K562 (cell line): Measurements from ENCODE around the genes NAA38 and TMEM107.

- RAMPAGE, long total RNA, result no peak
- RRBS, result no CpG with 5 or more reads among the region's 5 CpGs
PRO-cap:
- standard, result no peak
- CoPRO, capped RNA only, 2 experiments, result no peak in any of the 2 experiments
- CoPRO, capped and uncapped RNA, 2 experiments, result no peak in any of the 2 experiments
- CoPRO, uncapped RNA only, 2 experiments, result peak in 1 of 2 experiments; most common minus-strand start chr17:7606707 (in 1)
CAGE:
- cytosol, long polyA plus RNA, result no peak
- long polyA plus RNA, result no peak
- nucleolus, long total RNA, result no peak
- nucleus, long polyA plus RNA, result no peak
Observed at GRCh38 chr17:7605875-7606824, 8.5 kb downstream of the FXR2 start.

DNA sequence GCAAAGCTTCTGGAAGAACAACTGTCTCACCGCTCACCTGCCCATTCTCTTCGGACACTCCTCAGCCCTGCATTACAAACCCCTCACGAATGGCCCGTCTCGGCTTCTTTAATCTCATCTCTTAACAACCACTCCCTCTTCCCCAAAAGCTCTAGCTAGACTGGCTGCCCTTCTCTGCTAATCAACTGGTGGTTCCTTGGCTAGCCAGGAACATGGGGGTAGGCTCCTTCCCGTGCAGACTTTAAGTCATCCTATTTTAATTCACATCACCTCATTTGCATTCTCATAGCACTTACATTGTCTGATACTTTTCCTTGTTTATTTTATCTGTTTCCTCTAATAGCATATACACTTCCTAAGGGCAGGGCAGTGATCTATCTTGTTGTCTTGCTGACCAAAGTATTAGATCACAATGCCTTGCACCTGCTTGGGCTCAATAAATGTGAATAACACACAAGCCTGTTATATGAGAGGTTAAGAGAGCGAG lies 9.9 kb downstream of the TP53 start:
- RAMPAGE, long total RNA, result no peak
- RRBS, result no CpG with 5 or more reads among the region's 7 CpGs
PRO-cap:
- standard, result no peak
- CoPRO, capped RNA only, 2 experiments, result no peak in any of the 2 experiments
- CoPRO, capped and uncapped RNA, 2 experiments, result no peak in any of the 2 experiments
- CoPRO, uncapped RNA only, 2 experiments, result no peak in any of the 2 experiments
CAGE:
- cytosol, long polyA plus RNA, result no peak
- long polyA plus RNA, result no peak
- nucleolus, long total RNA, result no peak
- nucleus, long polyA plus RNA, result no peak

DNA sequence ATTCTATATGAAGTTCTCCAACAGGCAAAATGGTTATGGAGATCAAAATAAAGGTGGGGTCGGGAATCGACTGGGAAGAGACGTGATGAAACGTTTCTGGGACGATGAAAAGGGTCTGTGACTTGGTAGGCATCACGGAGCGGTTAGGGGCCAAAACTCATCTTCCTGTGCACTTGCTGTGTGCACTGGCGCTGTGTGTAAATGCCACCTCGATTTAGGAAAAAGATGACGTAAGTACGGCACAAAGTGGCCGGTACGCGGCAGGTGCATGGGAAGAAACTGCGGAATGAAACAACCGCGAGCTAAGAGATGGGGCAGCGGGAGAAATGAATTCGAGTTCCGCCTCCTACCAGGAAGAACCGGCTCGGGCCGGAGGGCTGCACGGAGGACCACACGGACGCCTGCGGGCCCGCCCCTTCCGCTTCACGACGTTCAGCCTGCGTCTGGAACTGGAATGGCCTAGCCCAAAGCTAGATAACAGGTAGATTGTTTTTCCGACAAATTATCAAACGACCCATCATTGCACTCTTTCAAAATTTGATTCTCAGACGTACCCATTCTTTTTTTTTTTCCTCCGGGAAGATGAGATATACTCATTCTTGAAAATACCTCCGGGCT lies 1.4 kb downstream of the TP53 start:
- RAMPAGE, long total RNA, result no peak
- RRBS, result 67% methylated on average over 1 of the region's 37 CpGs
PRO-cap:
- standard, result bidirectional peak, plus-strand start outside the sequence, minus-strand start at position 403 of the sequence
- CoPRO, capped RNA only, 2 experiments, result peak in 1 of 2 experiments; most common plus-strand start position 421 of the sequence (in 1); most common minus-strand start position 281 of the sequence (in 1)
- CoPRO, capped and uncapped RNA, 2 experiments, result peak in 1 of 2 experiments; most common plus-strand start position 428 of the sequence (in 1); most common minus-strand start position 333 of the sequence (in 1)
- CoPRO, uncapped RNA only, 2 experiments, result no peak in any of the 2 experiments
CAGE:
- cytosol, long polyA plus RNA, result no peak
- long polyA plus RNA, result no peak
- nucleolus, long total RNA, result no peak
- nucleus, long polyA plus RNA, result no peak

DNA sequence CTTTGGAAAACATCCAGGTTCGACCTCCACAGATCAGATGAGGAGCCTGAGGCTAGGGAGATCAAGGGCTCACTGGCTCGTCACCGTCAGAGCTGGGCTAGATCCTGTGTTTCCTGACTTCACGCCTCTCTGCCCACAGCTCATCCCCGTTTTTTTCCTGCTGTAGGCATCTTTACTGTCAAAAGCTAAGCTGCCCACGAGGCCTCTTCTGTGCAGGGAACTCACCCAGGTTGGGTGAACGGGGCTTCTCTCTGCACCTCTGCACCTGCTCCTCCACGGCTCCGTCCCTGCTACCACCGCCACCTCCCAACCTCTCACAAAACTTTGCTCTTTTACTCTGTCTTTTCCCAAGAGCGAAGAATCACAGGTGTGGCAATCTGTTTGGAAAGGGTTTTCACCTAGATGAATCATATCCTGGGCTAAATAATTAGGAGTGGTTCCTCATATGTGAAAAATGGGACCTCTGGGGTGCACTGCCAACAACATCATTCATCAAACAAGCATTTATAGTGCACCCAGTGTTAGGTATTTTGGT lies 24.8 kb upstream of the KDM6B start:
- RAMPAGE, long total RNA, result no peak
- RRBS, result no CpG with 5 or more reads among the region's 11 CpGs
PRO-cap:
- standard, result no peak
- CoPRO, capped RNA only, 2 experiments, result no peak in any of the 2 experiments
- CoPRO, capped and uncapped RNA, 2 experiments, result no peak in any of the 2 experiments
- CoPRO, uncapped RNA only, 2 experiments, result no peak in any of the 2 experiments
CAGE:
- cytosol, long polyA plus RNA, result no peak
- long polyA plus RNA, result no peak
- nucleolus, long total RNA, result no peak
- nucleus, long polyA plus RNA, result no peak

GRCh38 chr17:7840422-7840763 lies 6.4 kb downstream of the KDM6B start:
- RAMPAGE, long total RNA, result no peak
- RRBS, result no CpG with 5 or more reads among the region's 1 CpG
PRO-cap:
- standard, result no peak
- CoPRO, capped RNA only, 2 experiments, result no peak in any of the 2 experiments
- CoPRO, capped and uncapped RNA, 2 experiments, result no peak in any of the 2 experiments
- CoPRO, uncapped RNA only, 2 experiments, result no peak in any of the 2 experiments
CAGE:
- cytosol, long polyA plus RNA, result no peak
- long polyA plus RNA, result no peak
- nucleolus, long total RNA, result no peak
- nucleus, long polyA plus RNA, result no peak

DNA sequence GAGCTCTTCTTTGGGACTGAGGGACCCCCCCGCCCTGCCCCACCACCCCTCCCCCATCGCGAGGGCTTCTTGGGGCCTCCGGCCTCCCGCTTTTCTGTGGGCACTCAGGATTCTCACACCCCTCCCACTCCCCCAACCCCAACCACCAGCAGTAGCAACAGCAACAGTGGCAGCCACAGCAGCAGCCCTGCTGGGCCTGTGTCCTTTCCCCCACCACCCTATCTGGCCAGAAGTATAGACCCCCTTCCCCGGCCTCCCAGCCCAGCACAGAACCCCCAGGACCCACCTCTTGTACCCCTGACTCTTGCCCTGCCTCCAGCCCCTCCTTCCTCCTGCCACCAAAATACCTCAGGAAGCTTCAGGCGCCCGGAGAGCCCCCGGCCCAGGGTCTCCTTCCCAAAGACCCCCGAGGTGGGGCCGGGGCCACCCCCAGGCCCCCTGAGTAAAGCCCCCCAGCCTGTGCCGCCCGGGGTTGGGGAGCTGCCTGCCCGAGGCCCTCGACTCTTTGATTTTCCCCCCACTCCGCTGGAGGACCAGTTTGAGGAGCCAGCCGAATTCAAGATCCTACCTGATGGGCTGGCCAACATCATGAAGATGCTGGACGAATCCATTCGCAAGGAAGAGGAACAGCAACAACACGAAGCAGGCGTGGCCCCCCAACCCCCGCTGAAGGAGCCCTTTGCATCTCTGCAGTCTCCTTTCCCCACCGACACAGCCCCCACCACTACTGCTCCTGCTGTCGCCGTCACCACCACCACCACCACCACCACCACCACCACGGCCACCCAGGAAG lies 6.9 kb upstream of the TMEM88 start:
- RAMPAGE, long total RNA, result no peak
- RRBS, result 97% methylated on average over 4 of the region's 26 CpGs
PRO-cap:
- standard, result no peak
- CoPRO, capped RNA only, 2 experiments, result no peak in any of the 2 experiments
- CoPRO, capped and uncapped RNA, 2 experiments, result no peak in any of the 2 experiments
- CoPRO, uncapped RNA only, 2 experiments, result no peak in any of the 2 experiments
CAGE:
- cytosol, long polyA plus RNA, result no peak
- long polyA plus RNA, result no peak
- nucleolus, long total RNA, result no peak
- nucleus, long polyA plus RNA, result no peak

DNA sequence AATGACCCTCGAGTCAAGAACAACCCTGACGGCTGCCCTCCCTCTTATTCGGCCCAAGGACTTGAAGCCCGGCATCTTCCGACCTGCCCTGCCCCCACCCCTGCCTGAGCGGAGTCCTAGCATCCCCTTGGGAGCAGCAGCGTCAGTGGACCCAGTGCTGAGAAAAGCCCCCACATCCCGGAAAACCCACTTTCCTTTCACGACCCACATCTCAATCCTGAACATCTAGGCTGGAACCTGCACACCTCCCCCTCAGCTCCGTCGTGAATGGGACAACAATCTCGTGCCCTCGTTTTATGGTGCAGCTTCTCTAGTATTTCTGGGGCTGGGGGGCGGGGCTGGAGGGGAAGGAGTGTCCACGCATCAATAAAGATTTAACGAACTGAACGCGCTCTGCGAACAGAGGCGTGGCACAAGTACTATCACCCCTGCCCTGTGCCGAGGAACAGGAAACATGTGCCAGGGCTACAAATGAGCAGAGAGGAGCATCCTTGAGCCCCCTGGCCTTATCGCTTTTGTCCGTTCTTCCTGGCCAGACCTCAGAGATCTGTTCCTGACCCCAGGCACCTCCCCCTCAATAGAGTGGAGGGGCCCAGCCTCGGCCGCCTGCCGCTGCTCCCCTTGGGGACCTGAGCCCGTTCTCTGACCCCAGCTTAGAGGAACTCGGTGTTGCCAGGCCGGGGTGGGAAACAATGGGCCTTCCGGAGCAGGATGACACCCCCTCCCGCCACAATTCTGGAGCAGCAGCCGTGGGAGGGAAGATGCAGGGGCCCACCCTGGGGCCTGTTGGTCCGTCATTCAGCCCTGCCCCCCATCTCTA lies 1.1 kb downstream of the TMEM88 start:
- RAMPAGE, long total RNA, result no peak
- RRBS, result no CpG with 5 or more reads among the region's 33 CpGs
PRO-cap:
- standard, result no peak
- CoPRO, capped RNA only, 2 experiments, result no peak in any of the 2 experiments
- CoPRO, capped and uncapped RNA, 2 experiments, result no peak in any of the 2 experiments
- CoPRO, uncapped RNA only, 2 experiments, result peak in 1 of 2 experiments; most common minus-strand start position 668 of the sequence (in 1)
CAGE:
- cytosol, long polyA plus RNA, result no peak
- long polyA plus RNA, result no peak
- nucleolus, long total RNA, result no peak
- nucleus, long polyA plus RNA, result no peak

DNA sequence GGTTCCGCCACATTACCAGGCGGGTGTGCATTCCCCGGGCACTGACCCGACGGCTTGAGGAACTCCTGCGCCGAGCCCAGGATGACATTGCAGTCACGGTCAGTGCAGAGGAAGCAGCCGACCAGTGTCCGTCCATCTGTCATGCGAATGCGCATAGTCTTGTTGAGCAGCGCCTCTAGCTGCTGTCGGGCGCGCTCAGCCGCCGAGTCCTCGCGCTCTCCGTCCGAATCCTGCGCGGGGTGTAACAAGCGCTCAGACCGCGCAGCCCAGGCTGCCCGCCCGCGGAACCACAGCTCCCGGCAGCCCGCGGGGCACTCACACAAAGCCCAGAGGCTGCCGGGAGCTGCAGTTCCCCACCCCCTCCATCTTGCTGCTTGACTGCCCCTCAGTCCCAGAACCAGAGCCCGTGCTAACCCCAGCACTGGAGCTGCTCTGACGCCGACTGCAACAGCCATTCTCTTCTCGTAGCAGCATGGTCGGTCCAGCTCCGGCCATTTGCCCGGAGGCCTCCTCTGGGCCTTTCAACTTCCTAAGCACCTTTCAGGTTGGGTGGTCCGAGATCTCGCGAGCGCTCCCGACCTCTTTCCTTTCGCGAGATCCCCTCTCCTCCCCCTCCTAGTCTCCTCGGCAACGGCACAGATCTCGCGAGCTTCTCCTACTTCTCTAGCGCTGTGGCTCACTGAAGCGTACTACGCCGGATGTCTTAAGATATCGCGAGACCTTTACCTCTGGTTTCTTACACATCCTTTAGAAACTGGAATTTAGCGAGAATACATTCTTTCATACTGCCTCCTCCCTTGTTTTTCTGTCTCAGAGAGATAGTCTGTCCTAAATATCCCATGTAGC lies at the start of gene NAA38:
NAA38 (minus strand) TSS at position 591 of the 846 bp plus-strand sequence.
- RAMPAGE, long total RNA, result start-site peak on the minus strand centred at position 266 of the sequence, 104 bp wide, 592 and 256 reads in 2 replicates; start-site peak on the minus strand centred at position 575 of the sequence, 125 bp wide, 769 and 392 reads in 2 replicates
- RRBS, result 8% methylated on average over 4 of the region's 59 CpGs
PRO-cap:
- standard, result bidirectional peak, plus-strand start at position 388 of the sequence, minus-strand start at position 151 of the sequence; bidirectional peak, plus-strand start at position 750 of the sequence, minus-strand start at position 564 of the sequence
- CoPRO, capped RNA only, 2 experiments, result peak in 2 of 2 experiments; most common plus-strand start position 348 of the sequence (in 2); most common minus-strand start position 520 of the sequence (in 2)
- CoPRO, capped and uncapped RNA, 2 experiments, result peak in 2 of 2 experiments; most common plus-strand start position 222 of the sequence (in 2); most common minus-strand start position 151 of the sequence (in 2)
- CoPRO, uncapped RNA only, 2 experiments, result peak in 2 of 2 experiments; most common plus-strand start position 244 of the sequence (in 1); most common minus-strand start position 149 of the sequence (in 1)
CAGE:
- cytosol, long polyA plus RNA, result start-site peak on the minus strand centred at position 254 of the sequence, 75 bp wide, 73 and 68 reads in 2 replicates; start-site peak on the minus strand centred at position 570 of the sequence, 119 bp wide, 249 and 269 reads in 2 replicates
- long polyA plus RNA, result no peak
- nucleolus, long total RNA, result no peak
- nucleus, long polyA plus RNA, result no peak

GRCh38 chr17:7884483-7885746 lies 3.7 kb upstream of the CHD3 start:
- RAMPAGE, long total RNA, result no peak
- RRBS, result 3% methylated on average over 22 of the region's 143 CpGs
PRO-cap:
- standard, result bidirectional peak, plus-strand start at chr17:7884942, minus-strand start at chr17:7884950; bidirectional peak, plus-strand start at chr17:7885346, minus-strand start at chr17:7885361
- CoPRO, capped RNA only, 2 experiments, result peak in 2 of 2 experiments; most common plus-strand start chr17:7885431 (in 1); most common minus-strand start chr17:7885401 (in 1)
- CoPRO, capped and uncapped RNA, 2 experiments, result no peak in any of the 2 experiments
- CoPRO, uncapped RNA only, 2 experiments, result no peak in any of the 2 experiments
CAGE:
- cytosol, long polyA plus RNA, result start-site peak on the plus strand at chr17:7884776-7884909, 141 and 66 reads in 2 replicates
- long polyA plus RNA, result no peak
- nucleolus, long total RNA, result no peak
- nucleus, long polyA plus RNA, result start-site peak on the plus strand at chr17:7884782-7884866, 99 and 22 reads in 2 replicates

DNA sequence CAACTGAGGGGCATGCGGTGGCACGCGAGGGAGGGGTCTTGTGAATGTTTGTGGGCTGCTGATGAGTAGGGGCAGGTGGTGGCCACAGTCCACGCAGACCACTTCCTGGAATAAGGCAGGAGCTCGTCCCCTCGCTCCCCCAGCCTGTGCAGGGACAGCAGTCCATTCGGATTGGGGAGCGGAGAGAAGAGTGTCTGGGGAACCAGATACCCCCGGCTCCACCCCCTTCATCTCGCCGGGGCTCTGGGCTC lies 2.9 kb upstream of the CHD3 start:
- RAMPAGE, long total RNA, result no peak
- RRBS, result no CpG with 5 or more reads among the region's 11 CpGs
PRO-cap:
- standard, result bidirectional peak, plus-strand start at position 160 of the sequence, minus-strand start at position 173 of the sequence
- CoPRO, capped RNA only, 2 experiments, result peak in 2 of 2 experiments; most common minus-strand start position 192 of the sequence (in 2)
- CoPRO, capped and uncapped RNA, 2 experiments, result peak in 2 of 2 experiments; most common minus-strand start position 173 of the sequence (in 2)
- CoPRO, uncapped RNA only, 2 experiments, result peak in 1 of 2 experiments; most common minus-strand start position 186 of the sequence (in 1)
CAGE:
- cytosol, long polyA plus RNA, result no peak
- long polyA plus RNA, result no peak
- nucleolus, long total RNA, result no peak
- nucleus, long polyA plus RNA, result no peak

- RAMPAGE, long total RNA, result no peak
- RRBS, result no CpG with 5 or more reads among the region's 6 CpGs
PRO-cap:
- standard, result no peak
- CoPRO, capped RNA only, 2 experiments, result no peak in any of the 2 experiments
- CoPRO, capped and uncapped RNA, 2 experiments, result no peak in any of the 2 experiments
- CoPRO, uncapped RNA only, 2 experiments, result no peak in any of the 2 experiments
CAGE:
- cytosol, long polyA plus RNA, result no peak
- long polyA plus RNA, result no peak
- nucleolus, long total RNA, result no peak
- nucleus, long polyA plus RNA, result no peak
Observed at GRCh38 chr17:7997074-7997618, 5.3 kb upstream of the GUCY2D start.

- RAMPAGE, long total RNA, result no peak
- RRBS, result no CpG with 5 or more reads among the region's 5 CpGs
PRO-cap:
- standard, result no peak
- CoPRO, capped RNA only, 2 experiments, result no peak in any of the 2 experiments
- CoPRO, capped and uncapped RNA, 2 experiments, result no peak in any of the 2 experiments
- CoPRO, uncapped RNA only, 2 experiments, result no peak in any of the 2 experiments
CAGE:
- cytosol, long polyA plus RNA, result no peak
- long polyA plus RNA, result no peak
- nucleolus, long total RNA, result no peak
- nucleus, long polyA plus RNA, result no peak
Observed at GRCh38 chr17:8142846-8143257, 9.4 kb downstream of the PER1 start.

- RAMPAGE, long total RNA, result no peak
- RRBS, result no CpG with 5 or more reads among the region's 8 CpGs
PRO-cap:
- standard, result no peak
- CoPRO, capped RNA only, 2 experiments, result no peak in any of the 2 experiments
- CoPRO, capped and uncapped RNA, 2 experiments, result no peak in any of the 2 experiments
- CoPRO, uncapped RNA only, 2 experiments, result no peak in any of the 2 experiments
CAGE:
- cytosol, long polyA plus RNA, result no peak
- long polyA plus RNA, result no peak
- nucleolus, long total RNA, result no peak
- nucleus, long polyA plus RNA, result no peak
Observed at GRCh38 chr17:8145036-8145470, 7.2 kb downstream of the PER1 start.

GRCh38 chr17:8147030-8147974 lies 4.9 kb downstream of the PER1 start:
- RAMPAGE, long total RNA, result no peak
- RRBS, result 91% methylated on average over 4 of the region's 30 CpGs
PRO-cap:
- standard, result no peak
- CoPRO, capped RNA only, 2 experiments, result no peak in any of the 2 experiments
- CoPRO, capped and uncapped RNA, 2 experiments, result no peak in any of the 2 experiments
- CoPRO, uncapped RNA only, 2 experiments, result peak in 2 of 2 experiments; most common minus-strand start chr17:8147683 (in 2)
CAGE:
- cytosol, long polyA plus RNA, result no peak
- long polyA plus RNA, result no peak
- nucleolus, long total RNA, result no peak
- nucleus, long polyA plus RNA, result no peak

DNA sequence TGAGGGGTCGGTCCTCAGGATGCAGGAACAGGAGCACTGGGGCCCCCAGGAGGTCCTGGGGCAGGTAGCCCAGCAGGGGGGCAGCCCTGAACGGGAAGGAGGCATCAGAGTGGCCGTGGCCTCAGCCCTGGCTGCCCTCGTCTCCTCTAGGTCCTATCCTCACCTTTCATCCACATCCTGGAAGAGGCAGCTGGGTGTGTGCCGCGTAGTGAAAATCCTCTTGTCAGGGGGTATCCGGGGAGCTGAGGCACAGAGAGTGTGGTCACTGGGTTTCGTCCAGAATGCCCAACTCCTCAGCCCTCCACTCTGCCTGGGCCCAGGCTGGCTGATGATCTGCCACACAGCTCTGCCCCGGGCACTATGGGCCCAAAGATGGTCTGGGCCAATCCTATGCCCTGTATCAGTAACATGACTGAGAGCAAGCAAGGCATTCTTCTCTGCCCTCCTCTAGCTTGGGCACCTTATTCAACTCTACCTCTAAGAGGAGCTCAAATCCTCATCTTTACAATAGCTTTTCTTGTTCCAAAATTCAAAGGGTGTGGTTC lies 4.1 kb downstream of the PER1 start:
- RAMPAGE, long total RNA, result no peak
- RRBS, result no CpG with 5 or more reads among the region's 9 CpGs
PRO-cap:
- standard, result no peak
- CoPRO, capped RNA only, 2 experiments, result no peak in any of the 2 experiments
- CoPRO, capped and uncapped RNA, 2 experiments, result no peak in any of the 2 experiments
- CoPRO, uncapped RNA only, 2 experiments, result no peak in any of the 2 experiments
CAGE:
- cytosol, long polyA plus RNA, result no peak
- long polyA plus RNA, result no peak
- nucleolus, long total RNA, result no peak
- nucleus, long polyA plus RNA, result no peak

- RAMPAGE, long total RNA, result no peak
- RRBS, result no CpG with 5 or more reads among the region's 7 CpGs
PRO-cap:
- standard, result no peak
- CoPRO, capped RNA only, 2 experiments, result no peak in any of the 2 experiments
- CoPRO, capped and uncapped RNA, 2 experiments, result no peak in any of the 2 experiments
- CoPRO, uncapped RNA only, 2 experiments, result no peak in any of the 2 experiments
CAGE:
- cytosol, long polyA plus RNA, result no peak
- long polyA plus RNA, result no peak
- nucleolus, long total RNA, result no peak
- nucleus, long polyA plus RNA, result no peak
Observed at GRCh38 chr17:8175514-8175896, 675 bp downstream of the TMEM107 start.

- RAMPAGE, long total RNA, result no peak
- RRBS, result 10% methylated on average over 13 of the region's 64 CpGs
PRO-cap:
- standard, result bidirectional peak, plus-strand start at chr17:8176476, minus-strand start at chr17:8176380
- CoPRO, capped RNA only, 2 experiments, result peak in 2 of 2 experiments; most common plus-strand start chr17:8176474 (in 2); most common minus-strand start chr17:8176315 (in 2)
- CoPRO, capped and uncapped RNA, 2 experiments, result peak in 2 of 2 experiments; most common plus-strand start chr17:8176474 (in 2); most common minus-strand start chr17:8176315 (in 1)
- CoPRO, uncapped RNA only, 2 experiments, result no peak in any of the 2 experiments
CAGE:
- cytosol, long polyA plus RNA, result start-site peak on the minus strand at chr17:8176334-8176391, 343 and 321 reads in 2 replicates
- long polyA plus RNA, result start-site peak on the minus strand at chr17:8176334-8176380, 296 and 440 reads in 2 replicates
- nucleolus, long total RNA, result no peak
- nucleus, long polyA plus RNA, result start-site peak on the minus strand at chr17:8176333-8176380, 204 and 147 reads in 2 replicates
Observed at GRCh38 chr17:8175897-8177036, at the start of gene TMEM107. Gene TMEM107 (minus strand): TSS chr17:8176380.